A375 (cell line): ENCODE data around the genes MATR3 and DNAJC18.

DNA sequence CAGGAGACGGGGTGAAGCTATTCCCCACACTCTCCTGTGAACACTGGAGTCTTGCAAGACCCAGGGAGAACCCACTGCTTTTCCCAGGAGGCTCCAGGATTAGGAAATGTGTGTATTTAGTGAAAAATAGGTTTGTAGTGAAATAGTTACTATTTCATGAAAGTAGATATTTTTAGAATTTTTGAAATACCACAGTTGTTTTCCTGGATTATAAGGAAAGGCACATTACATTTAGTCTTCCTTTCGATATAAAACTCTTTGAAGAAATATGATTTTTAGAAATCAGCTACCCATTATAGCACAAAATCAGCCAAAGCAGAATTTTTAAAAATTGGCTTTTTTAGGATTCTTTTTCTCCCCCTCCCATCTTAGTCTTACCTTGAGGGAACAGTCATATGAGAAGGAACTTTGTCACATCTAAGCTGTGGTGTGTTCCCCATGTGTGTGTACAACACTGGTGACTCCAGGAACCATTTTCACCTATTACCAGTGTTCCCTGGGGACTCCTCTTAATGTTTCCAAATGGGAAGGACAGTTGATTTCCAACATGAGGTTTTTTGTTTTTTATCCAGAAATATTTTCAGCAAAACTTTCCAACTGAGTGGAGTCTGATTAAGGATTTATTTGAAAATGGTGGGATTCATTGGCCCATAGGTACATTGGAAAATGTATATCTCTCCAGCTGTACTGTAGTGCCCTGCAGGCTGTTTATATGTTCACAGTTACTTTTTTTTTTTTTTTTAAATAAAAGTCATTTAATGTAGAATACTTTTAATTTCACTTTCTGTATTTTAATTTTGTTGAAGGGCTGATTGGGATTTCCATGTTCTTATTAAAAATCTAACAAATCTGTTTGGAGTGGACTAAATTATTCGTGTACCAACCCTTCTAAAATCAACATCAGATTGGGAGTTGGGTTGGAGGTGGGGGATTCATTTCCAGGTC lies 2.4 kb upstream of the REEP2 start:
- RAMPAGE, long total RNA, result no peak

GRCh38 chr5:138439335-138440671 lies 946 bp downstream of the REEP2 start:
- RAMPAGE, long total RNA, result no peak

GRCh38 chr5:138458940-138459716 lies 6.2 kb upstream of the EGR1 start:
- RAMPAGE, long total RNA, result no peak

DNA sequence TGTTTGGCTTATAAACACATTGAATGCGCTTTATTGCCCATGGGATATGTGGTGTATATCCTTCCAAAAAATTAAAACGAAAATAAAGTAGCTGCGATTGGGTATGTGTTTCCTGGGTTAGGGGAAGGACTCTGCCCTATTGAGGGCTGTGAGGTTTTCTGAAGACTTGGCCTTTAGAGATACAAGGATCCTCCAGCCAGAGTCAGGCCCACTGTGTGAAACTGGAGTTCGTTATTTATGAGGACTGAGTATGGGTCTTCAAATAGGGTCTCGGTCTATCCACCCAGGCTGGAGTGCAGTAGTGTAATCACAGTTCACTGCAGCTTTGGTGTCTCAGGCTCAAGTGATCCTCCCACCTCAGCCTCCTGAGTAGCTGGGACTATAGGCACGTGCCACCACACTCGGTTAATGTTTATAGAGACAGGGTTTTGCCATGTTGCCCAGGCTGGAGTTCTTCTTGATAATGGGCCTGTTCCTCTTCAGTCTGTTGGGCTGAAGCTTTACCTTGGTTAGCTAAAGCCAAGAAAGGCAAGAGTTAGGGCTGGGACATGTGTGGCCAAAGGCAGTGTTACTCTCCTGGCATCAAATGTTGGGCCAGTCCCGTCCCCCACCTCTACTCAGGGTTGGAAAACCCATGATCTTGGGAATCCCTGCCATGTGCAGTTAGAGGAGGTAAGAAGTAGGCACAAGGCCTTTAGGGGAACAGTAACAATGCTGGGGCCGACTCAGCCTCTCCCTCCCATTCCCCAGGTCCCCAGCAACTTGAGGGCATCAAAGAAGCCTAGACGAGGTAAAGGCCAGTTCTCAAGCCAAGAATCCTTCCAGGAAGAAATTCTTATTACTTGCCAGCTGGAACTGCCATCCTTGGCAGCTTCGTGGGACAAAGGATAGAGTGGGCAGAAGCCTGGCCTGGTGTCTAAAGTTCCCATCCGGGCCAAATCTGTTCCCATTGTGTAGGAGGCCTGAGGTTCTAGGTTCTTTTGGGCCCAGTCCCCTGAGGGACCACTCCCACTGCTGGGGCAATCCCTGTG lies 4.2 kb downstream of the EGR1 start:
- RAMPAGE, long total RNA, result no peak

DNA sequence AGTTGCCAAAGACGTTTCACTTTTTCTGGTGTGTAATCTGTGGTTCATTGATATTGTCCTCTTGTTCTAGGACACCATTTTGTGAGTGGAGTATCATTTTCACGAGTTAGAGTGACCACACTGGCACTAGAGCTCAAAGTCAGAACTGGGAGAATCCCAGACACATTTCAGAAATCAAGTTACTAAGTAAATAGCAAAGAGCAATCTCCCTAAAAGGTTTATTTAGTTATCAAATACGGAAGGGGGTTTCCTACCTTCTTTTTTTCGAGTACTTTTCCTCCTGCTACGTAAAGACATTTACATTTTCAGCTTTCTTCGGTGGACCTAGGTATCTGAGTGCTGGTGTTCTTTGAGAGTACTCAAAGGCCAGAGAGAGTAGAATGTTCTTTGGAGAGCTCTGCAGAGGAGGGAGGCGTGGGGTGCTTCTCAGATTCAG lies 8.9 kb upstream of the HSPA9 start:
- RAMPAGE, long total RNA, result no peak

DNA sequence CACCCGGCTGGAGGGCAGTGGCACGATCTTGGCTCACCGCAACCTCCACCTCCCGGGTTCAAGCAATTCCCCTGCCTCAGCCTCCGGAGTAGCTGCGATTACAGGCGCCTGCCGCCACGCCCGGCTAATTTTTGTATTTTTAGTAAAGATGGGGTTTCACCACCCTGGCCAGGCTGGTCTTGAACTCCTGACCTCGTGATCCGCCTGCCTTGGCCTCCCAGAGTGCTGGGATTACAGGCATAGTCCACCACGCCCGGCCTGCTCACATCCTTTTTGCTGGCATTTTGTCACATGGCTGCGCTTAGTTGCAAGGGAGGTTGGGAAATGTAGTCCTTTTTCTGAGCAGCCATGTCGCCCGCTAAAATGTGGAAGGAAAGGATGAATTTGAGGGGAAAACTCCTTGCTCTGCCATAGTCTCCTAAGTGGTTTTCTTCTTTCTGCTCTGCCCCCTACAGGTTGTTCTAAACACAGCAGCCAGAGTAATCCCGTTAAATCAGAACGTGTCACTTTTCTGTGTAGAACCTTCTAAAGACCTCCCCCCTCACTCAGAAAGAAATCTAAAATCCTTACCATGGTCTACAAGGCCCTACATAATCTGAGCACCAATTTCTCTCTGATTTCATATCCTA lies 57.8 kb upstream of the HSPA9 start:
- RAMPAGE, long total RNA, result no peak

DNA sequence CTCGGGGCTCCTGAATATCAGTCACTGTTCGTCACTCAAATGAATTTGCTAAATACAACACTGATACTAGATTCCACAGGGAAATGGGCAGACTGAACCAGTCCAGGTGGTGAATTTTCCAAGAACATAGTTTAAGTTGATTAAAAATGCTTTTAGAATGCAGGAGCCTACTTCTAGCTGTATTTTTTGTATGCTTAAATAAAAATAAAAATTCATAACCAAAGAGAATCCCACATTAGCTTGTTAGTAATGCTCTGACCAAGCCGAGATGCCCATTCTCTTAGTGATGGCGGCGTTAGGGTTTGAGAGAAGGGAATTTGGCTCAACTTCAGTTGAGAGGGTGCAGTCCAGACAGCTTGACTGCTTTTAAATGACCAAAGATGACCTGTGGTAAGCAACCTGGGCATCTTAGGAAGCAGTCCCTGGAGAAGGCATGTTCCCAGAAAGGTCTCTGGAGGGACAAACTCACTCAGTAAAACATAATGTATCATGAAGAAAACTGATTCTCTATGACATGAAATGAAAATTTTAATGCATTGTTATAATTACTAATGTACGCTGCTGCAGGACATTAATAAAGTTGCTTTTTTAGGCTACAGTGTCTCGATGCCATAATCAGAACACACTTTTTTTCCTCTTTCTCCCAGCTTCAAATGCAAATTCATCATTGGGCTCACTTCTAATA lies 59.1 kb upstream of the LRRTM2 start:
- RAMPAGE, long total RNA, result no peak

DNA sequence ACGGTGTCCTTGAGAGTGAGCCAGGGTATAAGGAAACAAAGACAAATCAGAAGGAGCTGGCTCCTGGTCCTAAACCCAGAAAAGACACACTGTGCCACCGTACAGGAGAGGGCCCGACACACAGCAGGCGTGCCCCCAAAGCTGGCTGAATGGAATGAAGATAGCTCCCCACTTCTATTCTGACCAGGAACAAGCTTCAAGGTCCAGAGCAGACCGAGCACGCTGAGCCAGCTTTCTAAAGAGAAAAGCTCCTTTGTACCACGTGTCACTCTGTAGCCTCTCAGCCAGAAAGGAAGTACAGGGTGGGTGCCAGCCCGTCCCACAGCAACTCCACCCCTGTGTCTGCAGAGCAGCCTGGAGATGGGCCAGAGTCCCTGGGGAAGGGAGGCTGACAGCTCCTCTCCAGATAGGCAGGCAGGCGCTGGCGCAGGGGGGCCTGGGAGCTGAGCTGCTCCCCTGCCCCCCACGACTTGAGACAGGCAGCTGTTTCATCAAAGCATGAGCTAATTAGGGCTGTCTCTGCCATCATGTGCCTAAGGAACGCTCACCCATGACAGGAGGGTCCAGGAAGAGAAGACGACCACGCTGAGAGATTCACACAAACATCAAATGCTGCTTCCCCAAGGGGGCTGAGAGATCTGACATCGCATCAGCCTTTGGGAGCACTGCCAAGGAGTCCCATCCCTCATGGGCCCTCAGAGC lies 78.2 kb upstream of the LRRTM2 start:
- RAMPAGE, long total RNA, result no peak

DNA sequence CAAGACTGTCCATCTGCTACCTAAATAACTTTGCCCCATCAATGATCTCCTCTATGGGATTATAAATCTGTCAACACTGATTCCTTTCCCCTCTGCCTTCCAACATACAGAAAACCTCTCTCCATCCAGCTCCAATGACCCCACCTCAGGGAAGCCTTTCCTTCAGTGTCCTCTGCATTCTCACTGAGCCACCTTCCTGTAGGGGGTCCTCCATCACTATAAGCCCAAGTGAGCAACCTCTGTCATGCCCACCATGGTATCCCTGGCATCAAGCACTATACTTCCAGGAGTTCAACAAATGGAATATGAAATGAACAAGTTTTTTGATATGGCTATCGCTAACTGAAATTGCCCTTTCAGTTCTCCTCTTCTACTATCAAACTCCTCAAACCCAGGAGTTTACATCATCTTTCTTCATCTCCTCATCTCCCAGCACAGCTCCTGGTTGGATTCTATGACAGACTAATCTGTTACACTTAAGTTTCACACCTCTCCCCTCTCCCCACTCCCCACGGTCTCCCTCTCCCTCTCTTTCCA lies 86.8 kb downstream of the SIL1 start:
- RAMPAGE, long total RNA, result no peak

DNA sequence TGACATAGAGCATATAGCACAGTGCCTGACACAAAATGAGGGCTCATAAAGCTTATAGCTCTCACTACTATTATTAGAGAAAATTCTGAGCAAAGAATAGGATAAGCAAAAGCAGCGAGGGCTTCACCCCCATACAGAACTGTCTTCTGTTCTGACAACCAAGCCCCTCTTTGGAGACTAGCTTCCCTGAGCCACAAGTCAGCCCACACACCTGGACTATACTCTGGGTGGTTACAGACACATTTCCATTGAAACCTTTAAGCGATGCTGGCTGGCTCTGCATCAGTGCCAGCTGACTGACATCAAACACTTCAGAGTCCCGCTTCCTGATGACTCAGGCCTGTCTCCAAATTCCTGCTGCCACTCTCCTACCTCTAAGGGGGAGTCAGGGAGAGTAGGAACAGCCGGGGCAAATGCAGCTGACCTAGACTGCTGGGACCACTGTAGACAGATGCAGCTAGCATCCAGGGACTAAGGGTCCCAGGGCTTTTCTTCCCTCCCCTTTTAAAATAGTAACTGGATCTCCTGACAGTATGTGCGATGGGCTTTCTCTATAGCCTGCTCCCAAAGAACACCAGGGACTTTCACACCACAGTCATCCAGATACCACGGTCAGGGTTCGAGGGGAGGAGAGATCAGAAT lies 59.4 kb downstream of the SIL1 start:
- RAMPAGE, long total RNA, result no peak

DNA sequence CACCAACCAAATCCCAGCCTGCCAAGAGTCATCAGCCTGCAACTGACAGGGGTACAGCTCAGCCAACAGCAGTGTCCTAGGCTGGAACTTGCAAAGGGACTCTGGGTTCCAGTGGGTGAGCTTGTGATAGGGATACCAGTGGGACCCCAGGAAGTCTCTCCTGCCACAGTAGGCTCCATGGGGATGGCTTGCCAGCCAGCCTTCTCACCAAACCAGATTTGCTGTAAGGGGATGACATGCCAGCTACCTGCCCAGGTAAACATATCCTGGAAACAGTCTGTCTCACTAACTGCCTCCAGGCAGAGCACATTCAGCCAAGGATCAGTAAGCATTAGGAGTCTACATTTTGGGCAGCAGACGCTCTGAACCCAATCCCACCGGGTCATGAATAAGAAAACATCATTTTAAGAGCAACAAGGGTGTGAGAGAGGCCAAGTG lies 49.9 kb downstream of the SIL1 start:
- RAMPAGE, long total RNA, result no peak

GRCh38 chr5:139262520-139263214 lies 30.9 kb upstream of the MATR3 start:
- RAMPAGE, long total RNA, result no peak

DNA sequence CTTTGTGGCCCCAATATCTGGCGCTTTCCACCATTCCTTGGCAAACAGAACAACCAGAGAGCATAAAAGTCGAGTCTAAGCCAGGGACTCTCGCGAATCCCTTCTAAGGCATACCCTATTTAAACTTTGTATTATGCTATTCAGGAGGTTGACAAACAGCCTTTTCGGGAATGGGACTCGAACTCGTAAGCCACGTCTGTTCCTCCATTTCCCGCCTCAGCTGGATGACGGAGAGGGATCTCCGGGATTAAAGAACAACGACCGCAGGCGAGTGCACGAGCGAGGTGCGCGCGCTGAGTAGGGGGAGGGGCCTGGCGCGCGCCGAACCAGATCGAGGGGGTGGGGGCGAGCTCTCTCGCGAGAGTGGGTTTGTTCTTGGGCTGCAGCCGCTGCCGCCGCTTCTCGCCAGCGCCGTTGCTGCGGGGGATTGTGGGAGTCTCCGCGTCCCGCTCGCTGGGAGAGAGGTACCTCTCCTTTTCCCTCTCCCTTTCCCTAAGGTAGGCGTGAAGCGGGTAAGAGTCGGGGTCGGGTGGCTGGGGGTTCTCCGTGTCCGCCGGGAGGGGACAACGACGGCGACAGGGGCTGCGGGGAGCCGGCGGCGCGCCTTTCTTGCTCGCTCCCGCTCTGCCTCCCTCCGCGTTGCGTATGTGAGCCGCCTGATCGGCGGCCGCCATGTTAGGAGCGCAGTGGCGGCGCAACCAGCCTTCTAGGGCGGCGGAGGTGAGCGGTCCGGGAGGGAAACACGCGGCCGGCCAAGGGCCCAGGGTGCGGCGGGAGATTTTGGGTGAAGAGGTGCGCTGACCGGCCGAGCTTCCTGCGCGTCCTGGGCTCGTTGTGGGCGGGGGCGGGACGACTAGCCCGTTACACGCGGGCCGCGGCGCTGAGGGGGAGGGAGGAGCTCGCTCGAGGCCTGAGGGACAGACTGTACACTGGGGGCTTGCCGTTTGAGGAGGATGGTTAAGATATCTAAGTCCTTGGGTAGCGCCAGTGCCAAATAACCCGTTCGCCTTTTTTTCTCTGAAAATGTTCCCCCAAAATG lies at the start of gene MATR3:
Gene MATR3, plus strand, starts transcription at position 432 of the 1,039 bp plus-strand sequence.
- RAMPAGE, long total RNA, result start-site peak on the plus strand centred at position 429 of the sequence, 55 bp wide, 182 and 179 reads in 2 replicates

DNA sequence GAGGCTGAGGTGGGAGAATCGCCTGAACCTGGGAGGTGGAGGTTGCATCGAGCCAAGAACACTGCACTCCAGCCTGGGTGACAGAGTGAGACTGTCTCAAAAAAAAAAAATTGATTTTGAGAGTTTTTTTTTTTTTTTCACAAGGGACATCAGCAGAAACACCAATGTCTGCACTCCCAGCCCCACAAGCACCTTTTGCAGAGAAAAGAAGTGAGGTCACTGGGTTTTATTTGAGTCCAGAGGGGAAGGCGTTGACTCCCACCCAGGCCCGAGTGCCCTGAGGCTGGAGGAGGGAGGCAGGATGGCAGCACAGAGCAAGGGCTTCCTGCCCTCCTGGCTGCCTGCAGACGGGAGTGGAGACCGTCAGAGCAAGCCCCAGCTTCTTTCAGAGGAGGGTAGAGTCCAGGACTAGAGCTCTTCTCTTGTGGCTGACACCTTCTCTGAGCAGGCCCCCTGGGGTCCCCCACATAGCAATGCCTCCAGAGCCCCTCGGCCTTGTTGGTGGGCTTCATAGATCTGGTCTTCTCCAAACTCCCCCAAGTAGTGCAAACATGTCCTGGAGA lies 2.3 kb downstream of the MZB1 start:
- RAMPAGE, long total RNA, result no peak

DNA sequence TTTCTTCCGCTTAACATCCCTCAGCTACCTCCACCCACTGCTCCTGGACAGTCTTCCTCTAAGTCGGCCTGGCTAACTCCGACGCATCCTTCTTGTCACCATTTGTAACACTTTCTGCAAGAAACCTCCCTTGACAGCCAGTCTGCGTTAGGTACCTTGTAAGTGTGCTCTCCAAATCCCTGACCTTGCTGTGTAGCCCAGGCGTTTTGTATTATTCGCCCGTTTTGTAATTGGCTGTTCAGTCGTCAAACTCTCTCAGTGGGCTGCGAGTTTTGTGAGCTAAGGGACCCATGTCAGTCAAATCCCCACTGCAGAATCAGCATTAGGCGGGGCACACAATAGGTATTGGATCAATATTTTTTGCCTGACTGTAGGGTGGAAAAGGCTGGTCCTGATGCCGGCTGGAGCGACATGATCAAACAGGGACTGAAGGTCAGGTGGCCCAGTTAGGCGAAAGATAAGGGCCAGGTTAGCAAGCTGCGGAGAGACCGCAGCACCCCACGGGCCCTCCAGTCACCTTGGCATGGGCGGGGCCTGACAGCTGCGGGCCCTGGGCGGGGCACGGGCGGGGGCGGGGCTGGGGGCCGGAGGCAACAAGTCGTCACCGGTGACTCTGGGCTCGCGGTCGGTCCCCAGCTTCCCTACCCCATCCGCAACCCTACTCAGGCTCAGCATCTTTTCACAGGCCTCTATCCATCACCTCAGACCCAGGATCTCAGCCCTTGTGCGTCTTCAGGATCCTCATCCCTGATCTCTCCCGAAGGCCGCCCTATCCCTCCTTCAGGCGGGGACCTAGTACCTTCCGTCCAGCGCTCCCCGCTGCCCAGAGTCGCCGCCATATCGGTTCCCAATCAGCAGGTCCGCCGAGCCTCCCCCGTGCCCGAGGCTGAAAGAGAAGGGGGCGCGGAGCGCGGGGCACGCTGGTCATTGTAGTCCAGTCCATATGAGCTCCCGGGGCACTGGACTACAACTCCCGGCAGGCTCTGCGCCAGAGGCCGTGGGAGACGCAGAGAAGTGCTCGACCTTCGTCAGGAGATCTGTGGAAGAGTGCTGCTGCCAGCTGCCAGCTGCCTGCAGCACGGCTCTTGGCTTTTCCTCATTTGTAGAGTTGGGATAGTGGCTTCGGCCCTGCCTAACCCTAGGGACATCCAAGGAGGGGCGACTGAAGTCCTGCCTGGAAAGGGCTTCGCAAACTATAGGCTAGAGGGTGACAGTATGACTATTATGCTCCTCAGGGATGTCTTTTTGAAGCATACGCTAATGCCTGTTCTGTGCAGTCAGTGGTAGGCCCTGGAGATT lies at the start of gene DNAJC18:
Gene DNAJC18, minus strand, starts transcription at position 919 of the 1,299 bp plus-strand sequence.
- RAMPAGE, long total RNA, result start-site peak on the minus strand centred at position 893 of the sequence, 88 bp wide, 59 and 18 reads in 2 replicates

DNA sequence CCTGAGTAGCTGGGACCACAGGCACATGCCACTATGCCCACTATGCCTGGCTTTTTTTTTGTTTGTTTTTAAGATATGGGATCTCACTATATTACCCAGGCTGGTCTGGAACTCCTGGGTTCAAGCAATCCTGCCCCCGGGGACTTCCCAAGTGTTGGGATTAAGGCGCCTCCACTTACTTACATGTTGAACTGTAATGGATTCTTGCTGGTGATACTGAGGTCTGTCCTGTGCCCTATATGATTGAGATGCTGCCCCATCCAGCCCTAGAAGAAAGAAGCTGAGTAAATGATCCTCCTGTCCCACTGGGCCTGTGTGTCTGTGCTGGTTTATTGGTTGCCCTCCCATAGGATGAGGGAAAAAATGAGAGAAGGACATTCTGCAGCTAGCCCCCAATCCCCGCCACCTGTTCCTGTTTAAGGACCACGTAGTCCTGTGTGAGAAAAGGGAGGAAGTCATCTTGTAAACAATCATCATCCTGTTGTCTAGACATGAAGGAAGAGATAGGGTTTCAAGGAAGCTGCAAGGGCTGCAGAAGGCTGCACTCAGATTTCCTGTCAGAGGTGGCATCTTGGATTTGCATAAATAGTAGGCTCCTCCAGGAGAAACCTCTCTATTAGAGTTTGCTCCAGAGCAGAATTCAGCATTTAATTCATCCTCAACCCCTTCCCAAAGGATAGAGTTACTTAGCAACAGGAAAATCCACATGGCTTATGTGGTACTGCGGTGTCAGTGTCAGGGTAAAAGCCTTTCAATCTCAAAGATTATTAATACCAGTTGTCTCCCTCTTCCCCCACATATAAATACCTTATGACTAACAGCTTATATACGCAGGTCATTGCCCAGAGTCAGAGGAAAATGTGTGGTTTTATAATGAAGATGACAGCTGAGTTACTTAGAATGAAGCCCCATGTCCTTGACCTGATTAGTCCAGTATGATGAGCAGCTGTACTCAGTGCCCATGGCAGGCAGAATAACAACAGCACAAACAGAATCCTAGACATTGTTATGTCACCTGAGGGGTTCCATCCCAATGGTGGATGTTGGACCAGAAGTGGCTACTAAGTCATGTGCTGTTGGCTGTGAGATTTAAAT lies 4.5 kb upstream of the DNAJC18 start:
- RAMPAGE, long total RNA, result no peak

- RAMPAGE, long total RNA, result no peak
Measured at GRCh38 chr5:139475198-139475740, 4.5 kb downstream of the SMIM33 start.

DNA sequence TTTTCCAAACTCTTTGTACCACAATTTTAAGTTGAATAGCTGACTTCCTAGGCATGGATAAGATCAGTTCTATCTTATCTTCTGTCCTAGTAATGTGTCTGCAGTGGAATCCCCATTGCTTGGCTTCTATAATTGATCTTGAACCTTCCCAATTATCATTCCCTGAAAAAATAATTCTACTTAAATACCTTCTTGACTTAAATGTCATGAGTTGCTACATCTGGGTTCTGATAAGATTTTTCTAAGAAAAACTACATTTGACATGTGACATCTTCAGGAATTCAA lies 3.7 kb downstream of the UBE2D2 start:
- RAMPAGE, long total RNA, result no peak

DNA sequence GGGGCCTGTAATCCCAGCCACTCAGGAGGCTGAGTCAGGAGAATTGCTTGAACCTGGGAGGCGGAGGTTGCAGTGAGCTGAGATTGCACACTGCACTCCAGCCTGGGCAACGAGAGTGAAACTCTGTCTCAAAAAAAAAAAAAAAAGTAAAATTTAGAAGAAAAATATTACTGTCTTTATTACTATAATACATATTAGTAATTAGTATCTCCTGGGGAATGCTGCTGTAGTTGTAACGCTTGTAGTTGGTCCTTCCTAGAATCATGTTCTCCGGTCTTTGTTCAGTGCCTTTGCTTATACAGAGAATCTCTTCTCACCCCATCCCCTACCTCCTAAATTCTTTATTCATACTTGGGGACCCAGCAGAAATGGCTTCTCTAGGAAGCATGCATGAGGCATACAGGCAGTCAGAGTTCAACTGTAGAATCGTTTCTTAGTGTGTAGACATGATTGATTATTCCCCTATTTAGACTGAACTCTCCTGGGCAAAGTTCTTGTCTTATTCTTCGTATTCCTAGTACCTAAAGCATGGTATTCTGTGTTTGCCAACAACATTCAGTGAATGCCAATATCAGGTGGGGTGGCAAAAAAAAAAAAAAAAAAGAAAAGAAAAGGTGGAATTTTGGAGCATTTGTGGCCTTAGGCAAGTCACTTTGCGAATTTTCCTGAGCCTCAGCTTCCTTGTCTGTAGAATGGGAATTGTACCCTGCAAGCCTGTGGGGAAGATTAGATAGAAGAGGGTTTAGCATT lies 13.2 kb downstream of the UBE2D2 start:
- RAMPAGE, long total RNA, result no peak

GRCh38 chr5:139633200-139634451 lies 14.5 kb upstream of the CXXC5 start:
- RAMPAGE, long total RNA, result no peak